ENCODE measurements around the genes AIF1L and NUP214.

- PRO-cap = no peak
These were observed 48.0 kb downstream of the FNBP1 start for GRCh38 chr9:129994825-129995465.

DNA sequence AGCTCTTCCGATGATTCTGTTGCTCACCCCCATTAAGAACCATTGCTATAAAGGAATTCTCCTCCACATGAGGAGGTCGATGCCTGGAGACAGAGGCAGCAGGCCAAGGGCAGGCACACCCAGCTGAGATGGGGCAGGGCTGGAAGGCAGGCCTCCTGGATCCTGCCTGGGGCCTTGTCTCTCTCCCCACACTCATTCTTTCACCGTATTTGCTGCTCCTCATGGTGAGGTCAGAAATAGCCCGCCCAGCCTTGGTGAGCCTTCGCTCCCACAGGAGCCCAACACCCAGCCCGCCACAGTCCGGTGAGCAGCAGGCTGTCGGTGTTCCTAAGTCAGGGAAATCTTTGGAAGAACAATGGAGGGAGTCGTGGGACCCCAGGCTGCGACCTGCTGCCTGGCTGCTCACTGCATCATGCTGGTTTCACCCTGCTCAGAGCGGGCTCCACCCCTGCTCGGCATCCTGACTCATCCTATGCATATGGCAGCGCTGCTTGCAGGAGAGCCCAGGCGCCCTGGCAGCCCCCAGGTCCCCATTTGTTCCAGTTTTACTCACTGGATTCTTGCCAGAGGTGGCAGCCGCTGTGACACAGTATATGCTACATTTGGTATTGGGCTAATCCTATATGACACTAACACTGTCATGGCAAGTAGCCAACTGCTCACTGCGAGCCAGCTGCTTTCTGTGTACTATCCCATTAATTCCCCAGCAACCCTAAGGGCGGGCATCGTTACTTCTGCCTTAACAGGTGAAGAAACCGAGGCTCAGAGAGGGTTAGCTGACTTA lies 53.2 kb upstream of the NCS1 start:
- PRO-cap = no peak

DNA sequence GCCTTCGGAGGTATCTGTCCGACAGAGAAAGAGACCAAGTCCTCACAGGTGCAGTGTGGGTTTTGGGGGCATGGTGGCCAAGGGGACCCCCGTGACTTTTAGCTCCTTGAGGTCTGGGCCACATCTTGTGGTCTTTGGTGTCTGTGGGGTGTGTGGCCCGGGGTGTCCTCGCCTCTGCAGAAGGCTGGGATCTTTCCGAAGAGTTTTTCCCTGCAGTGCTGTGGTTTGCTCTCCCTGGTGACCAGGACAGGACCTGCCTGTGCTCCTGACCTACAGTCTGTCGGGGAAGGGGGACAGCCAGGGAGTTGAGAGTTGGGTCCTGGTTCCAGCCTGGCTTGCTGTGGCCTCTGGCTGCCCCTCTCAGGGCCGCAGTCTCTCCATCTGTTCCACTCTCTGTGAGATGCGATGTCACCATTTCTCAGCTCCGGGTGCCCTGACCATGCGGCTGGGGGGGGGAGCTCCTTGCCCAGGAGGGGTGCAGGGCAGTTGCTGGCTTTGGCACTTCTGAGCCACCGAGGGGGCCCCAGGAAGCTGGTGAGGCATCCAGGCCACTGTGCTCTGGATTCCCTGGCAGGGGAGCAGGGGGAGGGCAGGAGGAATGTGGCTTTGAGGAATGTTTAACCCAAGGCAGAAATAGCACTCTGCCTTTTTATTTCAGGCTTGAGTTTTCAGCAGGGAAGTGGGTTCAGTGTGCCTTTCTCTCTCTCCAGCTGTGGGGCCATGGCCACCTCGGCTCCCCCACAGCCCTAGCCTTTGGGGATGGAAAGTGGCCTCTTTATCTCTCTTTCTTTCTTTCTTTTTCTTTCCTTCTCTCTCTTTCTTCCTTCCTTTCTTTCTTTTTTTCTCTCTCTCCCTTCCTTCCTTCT lies 10.9 kb downstream of the NCS1 start:
- PRO-cap = no peak

DNA sequence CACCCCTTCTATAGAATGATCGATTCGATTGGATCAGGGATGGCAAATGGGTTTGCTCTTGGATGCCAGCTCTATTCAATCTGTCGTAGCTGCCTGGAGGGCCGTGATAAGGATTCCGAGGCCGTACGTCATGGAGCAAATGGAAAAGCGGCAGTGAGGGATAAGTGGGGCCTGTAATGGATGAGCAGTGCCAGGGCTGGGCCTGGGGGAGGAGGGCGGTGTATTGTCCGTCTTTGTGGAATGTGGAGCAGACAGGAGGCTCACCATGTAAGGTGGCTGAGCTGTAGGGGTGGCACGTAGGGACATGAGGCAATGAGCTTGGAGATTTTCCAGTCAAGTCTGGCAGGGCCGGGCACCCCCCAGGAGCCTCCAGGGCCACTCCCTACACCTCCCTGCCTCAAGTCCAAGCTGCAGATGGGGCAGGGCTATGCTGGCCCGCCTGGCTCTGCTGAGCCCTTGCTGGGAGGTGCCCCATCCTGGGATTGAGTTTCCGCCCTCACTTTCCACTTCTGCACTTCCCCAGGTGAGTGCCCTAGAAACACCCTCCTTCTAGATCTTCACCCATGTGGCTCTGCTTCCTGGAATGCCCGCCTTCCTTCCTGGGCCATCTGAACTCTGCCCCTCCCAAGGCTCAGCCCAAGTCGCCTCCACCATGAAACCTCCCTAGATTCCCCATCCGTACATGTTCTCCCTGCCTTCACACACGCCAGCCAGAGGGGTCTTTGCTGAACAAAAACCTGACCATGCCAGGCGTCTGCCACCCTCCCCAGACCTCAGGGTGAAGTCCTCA lies 29.3 kb downstream of the NCS1 start:
- PRO-cap = no peak

DNA sequence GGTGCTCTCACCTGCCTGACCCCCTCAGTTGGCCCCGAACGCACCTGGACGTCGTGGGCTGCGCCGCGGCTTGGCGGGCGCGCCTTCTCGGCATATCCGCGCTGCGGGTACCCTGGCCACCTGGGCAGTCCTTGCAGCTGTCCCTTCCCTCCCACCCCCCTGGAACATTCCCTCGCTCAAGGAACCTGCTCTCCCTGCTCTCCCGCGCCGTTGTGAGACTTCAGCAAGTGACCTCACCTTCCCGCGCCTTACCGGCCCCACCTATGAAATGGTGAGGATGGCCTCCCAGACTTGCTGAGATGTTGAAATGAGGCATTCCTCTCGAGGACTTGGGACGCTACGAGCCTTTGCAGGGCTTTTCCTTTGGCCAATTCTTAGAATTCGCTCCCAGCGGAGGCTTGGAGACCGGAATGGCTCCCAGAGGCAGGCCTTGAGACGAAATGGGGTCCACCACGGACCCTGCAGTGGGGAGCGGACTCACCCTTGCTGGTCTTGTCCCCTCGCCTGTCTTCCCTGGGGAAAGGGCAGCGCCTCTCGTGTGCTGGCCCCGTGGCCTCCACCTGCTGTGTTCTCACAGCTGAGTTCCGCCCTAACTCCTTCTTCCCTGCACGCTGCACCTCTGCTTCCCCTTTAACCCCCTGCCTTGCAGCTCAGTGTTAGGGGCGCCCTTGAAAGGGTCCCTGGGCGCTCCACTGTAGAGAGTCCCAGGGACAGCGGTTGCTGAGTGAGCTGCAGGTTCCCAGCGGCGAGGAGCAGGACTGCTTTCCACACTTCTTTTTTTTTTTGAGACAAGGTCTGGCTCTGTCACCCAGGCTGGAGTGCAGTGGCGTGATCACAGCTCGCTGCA lies 842 bp downstream of the HMCN2 start:
- PRO-cap = unidirectional peak, plus-strand start at position 394 of the sequence

GRCh38 chr9:130410501-130410955 lies 34.2 kb upstream of the ASS1 start:
- PRO-cap = no peak

DNA sequence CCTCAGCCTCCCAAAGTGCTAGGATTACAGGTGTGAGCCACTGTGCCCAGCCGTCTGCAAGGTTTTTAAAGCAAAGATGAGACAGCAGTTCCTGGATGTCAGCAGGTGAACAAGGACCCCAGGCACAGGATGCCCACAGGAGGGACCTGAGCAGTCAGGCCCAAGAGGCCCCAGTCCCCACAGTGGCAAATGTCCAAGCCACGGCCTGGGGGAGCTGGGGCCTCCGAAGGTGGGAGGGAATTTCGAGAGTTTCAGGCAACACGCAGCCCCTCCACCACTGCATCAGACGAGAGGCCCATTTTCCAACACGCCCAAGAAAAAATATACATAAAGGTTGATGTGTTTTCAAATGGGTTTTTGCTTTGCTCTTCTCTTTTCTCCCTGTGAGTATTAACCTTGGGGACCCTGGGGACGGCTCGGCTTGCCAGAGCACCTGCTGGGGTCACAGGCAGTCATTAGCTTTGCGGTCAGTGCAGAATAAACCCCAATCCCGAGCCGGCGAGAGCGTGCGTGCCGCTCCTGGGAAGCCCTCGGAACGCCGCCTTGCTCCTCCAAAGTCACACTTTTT lies 31.3 kb downstream of the ASS1 start:
- PRO-cap = no peak

- PRO-cap = no peak
These were observed 30.2 kb upstream of the FUBP3 start for GRCh38 chr9:130549116-130549553.

GRCh38 chr9:130772171-130772876 lies 62.7 kb upstream of the ABL1 start:
- PRO-cap = no peak

GRCh38 chr9:130782583-130782906 lies 52.5 kb upstream of the ABL1 start:
- PRO-cap = no peak

DNA sequence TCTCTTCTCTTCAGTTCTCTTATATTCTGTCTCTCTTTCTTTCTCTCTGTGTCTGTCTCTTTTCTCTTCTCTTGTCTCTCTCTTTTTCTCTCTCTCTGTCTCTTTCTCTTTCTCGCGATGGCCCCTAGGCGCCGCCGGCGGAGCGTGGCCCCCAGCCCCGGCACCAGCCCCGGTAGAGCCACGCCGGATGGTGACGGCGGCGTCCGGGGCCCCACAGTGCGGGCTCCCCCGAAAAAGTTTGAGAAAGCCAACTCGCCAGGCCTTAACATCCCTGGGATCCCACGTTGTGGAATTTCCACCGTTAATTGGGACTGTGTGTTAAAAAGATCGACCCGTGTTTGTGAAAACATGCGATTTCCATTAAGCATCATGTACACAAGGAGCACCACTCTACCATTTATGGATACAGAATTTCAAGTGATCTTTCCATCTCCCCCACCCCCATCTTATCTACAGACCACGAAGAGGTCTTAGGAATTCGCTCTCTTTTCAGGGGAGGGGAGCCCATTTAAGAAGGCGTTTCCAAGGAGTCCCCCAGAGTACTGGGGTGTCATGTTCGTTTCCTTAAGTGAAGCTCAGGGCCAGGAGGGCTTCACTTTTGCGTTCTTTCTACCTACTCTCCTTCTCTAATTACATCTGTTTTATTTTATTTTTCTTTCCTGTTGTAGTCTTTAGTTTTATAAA lies 756 bp downstream of the ABL1 start:
- PRO-cap = no peak

DNA sequence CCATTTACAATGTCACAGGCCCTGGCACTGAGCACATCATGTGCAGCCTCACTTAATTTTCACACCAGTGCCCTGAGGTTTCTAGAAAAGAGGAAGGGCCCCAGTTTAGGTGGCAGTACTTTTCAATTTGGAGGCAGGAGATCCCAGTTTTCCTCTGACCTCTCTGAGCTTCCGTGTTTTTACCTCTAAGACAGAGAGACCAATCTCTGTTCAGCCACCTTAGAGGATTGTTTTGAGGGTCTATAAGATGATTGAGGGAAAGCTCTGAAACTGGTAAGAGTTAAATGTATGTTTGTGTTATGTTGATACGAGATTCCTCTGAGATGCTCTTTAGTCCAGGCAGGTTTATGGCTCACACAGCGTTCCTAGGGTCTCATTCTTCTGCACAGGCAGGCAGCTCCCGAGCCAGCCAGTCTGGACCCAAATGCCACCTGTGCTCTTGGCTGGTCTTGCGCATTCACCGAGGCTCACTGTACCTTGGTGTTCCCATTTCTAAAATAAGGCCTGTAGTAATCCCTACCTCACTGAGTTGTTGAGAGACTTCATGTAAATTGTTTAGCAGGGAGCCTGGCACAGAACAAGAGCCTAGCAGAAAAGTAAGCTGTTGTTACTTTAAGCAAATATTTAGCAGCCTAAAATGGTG lies 4.6 kb downstream of the ABL1 start:
- PRO-cap = no peak

GRCh38 chr9:130880394-130880917 lies 16.2 kb downstream of the QRFP start:
- PRO-cap = no peak

DNA sequence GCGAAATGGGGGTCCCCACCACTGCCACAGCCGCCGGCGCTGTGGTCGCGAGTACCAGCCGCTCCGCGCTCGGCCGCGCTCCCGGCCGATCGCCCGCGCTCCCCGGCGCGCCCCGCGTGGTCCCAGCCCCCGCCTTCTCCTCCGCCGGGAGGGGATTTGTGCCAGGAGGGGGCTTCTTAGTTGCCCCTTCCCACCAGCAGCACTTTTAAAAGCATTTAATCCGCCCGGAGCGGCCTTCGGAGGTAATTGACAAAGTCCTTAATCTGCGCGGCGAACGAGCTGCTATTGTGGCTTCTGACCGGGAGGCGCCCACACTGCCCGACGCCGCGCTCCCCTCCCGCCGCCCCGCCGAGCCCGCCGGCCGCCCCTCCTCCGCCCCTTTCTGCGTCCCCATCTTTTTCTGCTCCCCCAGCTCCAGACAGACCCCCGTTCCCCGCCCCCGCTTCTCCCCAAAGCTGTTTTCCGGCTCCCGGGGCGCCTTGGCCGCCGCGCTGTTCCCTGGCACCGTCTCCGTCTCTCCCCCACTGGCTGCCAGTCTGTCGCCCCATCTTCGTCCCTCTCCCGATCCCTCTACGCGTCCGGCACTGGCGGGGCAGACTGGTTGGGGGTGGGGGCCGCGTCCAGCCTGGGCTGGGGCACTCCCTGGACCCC lies 658 bp upstream of the FIBCD1 start:
- PRO-cap = unidirectional peak, plus-strand start at position 285 of the sequence

DNA sequence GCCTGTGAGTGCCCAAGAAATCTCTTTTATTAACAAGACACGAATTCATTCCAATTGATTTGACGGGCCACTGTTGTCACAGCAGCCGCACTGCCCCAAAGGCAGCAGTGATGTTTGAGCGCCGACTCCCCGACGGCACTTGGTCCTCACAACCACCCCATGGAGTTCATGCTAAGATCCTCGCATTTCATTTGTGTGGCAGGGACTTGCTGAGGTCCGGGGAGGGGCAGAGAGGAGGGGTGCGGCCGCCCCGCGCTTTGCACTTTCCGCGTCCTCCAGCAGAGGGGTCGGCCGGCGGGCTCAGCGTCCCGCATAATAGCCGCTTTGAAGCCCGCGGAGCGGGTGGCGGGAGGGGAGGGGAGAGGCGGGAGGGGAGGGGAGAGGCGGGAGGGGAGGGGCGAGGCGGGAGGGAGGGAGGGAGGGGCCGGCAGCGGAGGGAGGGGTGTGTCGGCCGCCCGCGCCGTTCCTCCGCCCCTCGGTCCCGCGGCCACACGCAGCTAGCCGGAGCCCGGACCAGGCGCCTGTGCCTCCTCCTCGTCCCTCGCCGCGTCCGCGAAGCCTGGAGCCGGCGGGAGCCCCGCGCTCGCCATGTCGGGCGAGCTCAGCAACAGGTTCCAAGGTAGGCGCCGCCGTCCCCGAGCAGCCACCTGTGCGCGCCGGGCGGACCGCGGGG lies at the start of gene AIF1L:
Gene AIF1L (plus strand): TSS at position 490 of the 673 bp plus-strand sequence.
- PRO-cap = unidirectional peak, plus-strand start at position 490 of the sequence

DNA sequence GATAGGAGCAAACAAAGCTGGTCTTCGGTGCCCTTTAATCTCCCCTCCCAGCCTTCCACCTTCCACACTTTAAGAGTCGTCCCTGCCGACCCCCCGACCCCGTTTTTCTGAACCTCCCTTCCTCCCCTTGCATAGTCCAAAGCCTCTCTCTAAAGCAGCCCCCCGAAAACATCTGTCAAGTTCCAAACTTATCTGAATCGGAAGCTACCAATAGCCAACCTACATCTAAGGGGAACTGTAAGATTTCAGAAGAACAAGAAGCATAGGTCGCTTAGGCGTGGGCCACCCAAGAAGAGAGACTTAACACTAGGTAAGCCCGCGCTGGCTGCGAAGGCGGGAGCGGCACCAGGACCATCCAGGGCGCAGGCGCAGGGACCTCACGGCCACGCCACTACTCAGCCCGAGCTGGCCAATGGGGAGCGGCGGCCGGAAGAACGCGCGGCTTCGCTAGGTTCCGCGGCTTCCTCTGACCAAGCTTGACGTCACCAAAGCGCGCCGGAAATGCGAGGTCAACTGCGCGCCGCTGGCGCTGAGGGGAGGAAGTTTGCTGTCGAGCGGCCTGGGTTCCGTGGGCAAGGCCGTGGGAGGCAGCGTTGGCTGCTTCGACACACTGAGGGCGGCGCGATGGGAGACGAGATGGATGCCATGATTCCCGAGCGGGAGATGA lies at the start of gene NUP214:
Gene NUP214 (plus strand): TSS at position 506 of the 667 bp plus-strand sequence.
- PRO-cap = bidirectional peak, plus-strand start at position 516 of the sequence, minus-strand start at position 368 of the sequence

GRCh38 chr9:131149844-131151120 lies 24.9 kb downstream of the NUP214 start:
- PRO-cap = no peak

- PRO-cap = no peak
These were observed 48.6 kb downstream of the NUP214 start for GRCh38 chr9:131173746-131174554.

GRCh38 chr9:131191647-131192543 lies 66.5 kb downstream of the NUP214 start:
- PRO-cap = no peak

DNA sequence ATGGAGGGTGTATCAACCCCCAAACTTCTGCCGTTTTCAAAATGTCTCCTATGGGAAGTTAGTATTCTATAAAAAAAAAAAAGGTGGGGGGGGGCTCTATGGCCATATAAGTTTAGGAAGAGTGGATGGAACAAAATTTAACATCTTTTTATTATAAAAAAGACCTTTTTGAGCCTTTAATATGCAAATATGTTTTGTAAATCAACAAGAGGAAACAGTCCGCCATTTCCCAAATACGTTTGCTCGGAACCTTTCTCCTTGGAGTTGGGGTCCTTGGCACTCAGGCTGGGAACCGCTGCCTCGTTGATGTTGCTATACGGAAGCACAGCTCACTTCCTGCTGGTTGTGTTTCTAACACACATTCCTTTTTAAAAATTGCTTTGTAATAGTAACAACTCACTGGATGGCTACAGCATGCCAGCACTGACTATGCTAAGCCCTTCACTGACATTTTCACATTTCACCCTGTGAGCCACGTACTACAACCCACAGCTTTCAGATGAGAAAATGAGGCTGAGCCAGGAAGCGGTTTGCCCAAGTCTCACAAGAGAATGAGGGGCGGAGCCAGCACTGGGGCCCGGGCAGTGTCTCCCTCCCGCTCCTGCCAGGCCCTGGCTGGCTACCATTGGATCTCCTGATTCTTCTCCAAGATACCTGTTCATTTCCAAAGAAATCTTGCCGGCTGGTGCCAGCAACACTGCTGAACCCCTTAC lies 38.5 kb downstream of the FAM78A start:
- PRO-cap = no peak